Monocyte (primary cell): ENCODE measurements around a stretch of chr9.

GRCh38 chr9:128550686-128551758, 1.4 kb upstream of the SPTAN1 start:
- PRO-cap, 2 experiments: no peak in any of the 2 experiments

DNA sequence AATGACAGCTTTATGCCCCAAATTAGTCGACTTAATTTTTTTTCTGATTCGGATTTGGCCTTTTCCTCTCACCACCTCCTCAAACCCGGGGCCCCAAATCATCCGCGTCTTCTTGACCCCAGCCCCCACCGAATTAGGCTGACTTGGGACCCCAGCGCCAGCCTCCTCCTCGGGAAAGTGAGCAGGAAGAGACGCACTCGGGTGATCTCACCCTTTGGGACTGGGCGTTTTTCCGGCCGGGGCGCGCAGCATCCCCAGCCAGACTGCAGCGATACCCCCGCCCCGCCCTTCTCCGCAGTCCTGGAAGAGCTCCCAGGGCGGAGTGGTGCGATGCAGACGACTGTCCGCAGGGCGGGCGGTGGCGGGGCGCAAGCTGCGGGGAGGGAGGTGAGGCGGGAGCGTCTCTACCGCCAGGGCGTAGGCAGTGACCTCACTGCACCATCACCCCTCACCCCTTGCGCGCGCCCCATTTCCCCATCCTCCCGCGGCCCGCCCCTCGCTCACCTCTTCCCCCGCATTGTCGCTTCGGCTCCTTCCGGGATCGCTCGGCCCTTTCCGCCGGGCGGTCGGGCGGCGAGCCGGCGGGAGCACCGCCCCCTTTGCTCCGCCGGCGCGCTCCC, 413 bp upstream of the SPTAN1 start:
- PRO-cap, 2 experiments: peak in 2 of 2 experiments; most common plus-strand start position 297 of the sequence (in 2); most common minus-strand start position 179 of the sequence (in 2)

DNA sequence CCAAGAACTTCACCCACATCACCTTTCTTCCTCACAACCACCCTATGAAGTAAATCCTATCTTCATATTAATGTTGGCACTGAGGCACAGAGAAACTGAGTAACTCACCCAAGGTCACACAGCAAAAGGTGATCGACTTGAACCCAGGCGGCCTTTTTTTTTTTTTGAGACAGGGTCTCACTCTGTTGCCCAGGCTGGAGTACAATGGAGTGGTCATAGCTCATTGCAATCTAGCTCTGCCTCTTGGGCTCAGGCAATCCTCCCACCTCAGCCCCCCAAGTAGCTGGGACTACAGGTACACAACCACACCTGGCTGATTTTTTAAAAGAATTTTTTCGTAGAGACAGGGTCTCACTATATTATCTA, 12.5 kb downstream of the DYNC2I2 start:
- PRO-cap, 2 experiments: no peak in any of the 2 experiments

GRCh38 chr9:128697304-128698038, 4.8 kb upstream of the PKN3 start:
- PRO-cap, 2 experiments: no peak in any of the 2 experiments

DNA sequence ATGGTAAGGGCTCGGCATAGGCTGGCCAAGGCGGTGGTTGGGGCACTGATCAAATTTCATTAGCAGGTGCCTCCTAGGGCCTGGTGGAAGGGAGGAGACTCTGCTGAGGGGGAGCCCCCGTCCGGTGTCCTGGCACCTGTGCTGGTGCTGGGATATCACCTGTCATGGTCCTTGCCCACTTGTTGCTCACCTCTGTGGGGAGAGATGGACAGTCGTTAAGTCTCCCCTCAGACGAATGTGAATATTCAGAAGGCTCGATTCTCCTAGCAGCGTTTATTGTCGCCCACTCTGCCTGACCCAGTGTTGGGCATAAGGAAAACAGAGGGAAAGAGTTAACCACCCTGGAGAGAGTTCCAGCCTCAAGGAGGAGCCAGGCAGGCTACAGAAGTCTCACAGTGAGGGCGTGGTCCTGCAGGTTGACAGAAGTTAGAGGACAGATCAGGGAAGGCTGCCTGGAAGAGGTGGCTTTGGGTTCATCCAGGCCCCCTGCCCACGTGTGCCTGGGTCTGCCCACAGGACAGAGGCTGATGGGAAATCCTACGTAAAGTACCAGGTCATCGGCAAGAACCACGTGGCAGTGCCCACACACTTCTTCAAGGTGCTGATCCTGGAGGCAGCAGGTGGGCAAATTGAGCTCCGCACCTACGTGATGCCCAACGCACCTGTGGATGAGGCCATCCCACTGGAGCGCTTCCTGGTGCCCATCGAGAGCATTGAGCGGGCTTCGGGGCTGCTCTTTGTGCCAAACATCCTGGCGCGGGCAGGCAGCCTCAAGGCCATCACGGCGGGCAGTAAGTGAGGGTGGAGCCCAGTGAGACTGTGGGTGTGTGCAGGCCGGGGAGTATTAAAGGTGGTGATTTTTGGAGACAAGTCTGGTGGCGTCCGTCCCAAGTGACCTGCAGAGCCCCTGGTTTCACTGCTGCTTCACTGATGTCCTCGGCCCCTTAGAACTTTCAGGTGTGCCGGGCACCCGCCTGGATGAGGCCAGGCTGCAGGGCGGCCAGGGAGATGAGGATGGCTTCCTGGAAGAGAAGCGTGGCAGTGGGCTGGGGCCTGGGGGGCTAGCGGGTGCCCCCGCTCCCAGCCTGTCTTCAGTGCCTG, 3.9 kb downstream of the ENDOG start:
- PRO-cap, 2 experiments: no peak in any of the 2 experiments

GRCh38 chr9:128862336-128863141, 19.2 kb downstream of the KYAT1 start:
- PRO-cap, 2 experiments: no peak in any of the 2 experiments

DNA sequence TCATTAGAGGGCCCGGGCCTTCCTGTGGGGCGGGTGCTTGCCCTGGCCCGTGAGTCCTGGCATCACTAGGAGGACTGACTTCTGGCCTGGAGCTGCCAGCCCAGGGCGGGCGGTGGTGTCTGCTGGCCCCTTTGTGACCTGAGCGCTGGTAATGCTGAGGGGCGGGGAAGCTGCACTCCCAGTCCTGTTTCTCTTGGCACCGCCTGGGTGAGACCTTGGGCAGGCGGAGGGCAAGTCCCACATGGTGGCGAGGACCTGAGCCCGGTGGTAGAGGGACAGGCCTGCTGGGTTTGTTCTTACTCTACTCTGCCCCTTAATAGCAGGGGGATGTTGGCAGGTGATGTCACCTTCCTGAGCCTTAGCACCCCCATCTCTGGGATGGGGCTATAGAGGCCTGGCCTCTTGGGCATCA, 18.0 kb upstream of the PHYHD1 start:
- PRO-cap, 2 experiments: no peak in any of the 2 experiments

GRCh38 chr9:128910989-128912309, 9.3 kb upstream of the PHYHD1 start:
- PRO-cap, 2 experiments: no peak in any of the 2 experiments

DNA sequence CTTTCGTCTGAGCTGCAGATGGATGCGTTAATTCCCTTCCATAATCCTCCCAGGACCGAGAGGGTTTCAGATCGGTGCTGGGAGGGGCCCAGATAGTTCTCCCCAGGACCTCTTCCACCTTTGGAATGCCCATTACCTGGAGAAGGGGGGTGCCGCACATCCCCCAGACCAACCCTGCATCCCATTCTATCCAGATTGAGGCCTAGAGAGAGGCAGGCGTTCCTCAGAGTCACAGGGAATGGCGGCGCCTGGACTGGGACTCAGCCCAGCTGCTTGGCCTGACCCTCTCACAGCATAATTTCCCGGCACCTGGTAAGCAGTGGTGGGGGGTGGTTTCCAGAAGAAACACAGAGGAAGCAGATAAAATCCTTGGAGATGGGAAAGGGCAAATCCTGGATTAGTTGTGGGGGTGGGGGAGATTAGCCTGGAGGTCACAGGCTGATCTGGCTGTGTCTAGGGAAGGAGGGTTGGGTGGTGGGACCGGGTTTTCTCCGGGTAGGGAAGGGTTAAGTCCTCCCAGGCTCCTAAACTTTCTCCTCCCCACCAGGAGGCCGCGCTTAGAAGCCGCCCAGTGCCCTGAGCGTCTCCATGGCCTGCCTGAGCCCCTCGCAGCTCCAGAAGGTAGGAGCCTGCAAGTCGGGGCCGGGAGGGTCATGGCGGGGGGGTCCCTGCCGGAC, 1.1 kb downstream of the PHYHD1 start:
- PRO-cap, 2 experiments: no peak in any of the 2 experiments

DNA sequence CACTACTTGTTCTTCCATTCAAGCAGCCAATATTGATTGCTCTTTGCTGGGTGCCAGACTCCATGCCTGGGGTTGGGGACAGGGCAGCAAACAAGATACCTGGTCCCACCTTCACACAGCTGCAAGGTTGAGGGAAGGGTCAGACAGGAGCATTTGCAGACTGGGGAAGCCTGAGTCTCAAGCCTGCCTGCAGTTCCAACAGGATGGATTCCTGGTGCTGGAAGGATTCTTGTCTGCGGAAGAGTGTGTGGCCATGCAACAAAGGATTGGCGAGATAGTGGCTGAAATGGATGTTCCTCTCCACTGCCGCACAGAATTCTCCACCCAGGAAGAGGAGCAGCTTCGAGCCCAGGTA, 6.0 kb downstream of the PHYHD1 start:
- PRO-cap, 2 experiments: no peak in any of the 2 experiments

DNA sequence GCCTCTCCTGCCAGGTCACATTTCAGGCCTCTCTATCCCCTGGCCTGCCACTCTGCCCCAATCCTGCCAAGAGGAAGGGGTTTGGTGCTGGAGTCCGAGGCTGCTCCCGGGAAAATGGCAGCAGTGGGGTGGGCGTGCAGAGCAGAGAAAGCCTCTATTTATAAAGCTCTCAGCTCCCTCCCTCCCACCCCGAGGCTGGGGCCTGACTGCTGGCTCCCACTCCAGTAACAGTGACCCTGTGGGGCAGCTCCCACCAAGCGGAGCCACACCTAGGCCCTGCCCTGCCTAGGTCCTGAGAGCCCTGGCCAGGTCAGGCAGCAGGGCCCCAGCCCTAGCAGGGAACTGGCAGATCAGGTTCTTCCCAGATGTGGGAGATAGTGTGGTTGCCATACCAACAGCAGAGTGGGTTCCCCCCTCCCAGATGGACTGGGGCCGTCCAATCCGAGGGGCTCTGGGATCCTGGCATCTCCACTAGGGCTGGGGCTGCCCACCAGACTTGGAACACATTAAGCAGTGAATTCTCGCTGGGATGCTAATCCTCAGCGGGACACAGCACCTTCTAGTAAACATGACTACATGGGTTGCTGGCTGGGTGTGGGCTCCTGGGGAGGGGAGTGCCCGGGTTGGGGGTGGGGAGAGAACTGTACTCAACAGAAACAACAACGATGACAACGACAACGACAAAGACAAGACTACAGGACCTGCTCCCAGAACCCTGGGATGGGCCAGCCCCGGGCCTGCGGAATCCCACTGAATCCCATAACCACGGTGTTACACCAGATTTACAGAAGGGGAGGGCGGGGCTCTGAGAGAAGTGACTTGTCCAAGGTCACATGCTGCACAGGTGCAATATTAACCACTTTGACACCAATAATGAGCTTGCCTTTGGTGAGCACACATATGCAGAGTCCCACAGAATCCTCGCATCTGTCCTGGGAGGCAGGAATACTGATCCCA, 1.5 kb downstream of the SH3GLB2 start:
- PRO-cap, 2 experiments: no peak in any of the 2 experiments

DNA sequence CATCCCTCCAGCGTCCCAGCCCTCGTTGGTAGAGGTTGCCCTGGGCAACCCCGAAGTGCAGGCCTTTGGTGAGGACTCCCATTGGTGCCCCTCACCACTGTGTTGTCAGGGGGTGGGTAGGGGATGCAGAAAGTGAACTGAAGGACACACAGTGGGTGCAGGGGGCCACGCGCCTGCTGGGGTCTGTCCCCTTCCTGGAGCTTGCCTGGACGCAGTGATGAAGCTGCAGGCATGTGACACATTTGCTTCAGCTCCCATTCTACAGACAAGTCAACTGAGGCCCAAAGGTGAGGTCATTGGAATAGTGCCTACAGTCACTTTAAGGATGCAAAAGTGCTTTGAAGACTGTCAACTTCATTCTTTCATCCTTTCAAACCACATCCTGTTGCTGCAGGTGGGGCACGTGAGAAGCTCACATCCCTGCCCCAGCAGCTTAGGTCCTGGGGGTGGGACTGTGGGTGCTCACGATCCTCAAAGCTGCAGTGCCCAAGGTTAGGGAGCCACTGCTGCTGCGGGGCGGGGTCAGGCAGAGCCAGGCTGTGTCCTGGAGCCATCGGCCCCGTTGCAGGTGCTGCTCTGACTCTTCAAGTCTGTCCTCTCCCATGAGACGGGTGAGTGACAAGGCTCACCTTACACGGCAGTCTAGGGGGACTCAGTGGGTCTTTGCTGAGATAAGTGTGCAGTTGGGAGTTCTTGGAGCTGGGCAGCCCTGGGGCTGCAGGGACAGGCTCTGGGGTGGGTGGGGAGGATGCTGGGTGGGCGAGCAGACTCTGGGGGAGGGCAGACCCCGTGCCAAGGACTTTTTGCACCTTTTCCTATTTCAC, 57.9 kb upstream of the IER5L start:
- PRO-cap, 2 experiments: no peak in any of the 2 experiments

DNA sequence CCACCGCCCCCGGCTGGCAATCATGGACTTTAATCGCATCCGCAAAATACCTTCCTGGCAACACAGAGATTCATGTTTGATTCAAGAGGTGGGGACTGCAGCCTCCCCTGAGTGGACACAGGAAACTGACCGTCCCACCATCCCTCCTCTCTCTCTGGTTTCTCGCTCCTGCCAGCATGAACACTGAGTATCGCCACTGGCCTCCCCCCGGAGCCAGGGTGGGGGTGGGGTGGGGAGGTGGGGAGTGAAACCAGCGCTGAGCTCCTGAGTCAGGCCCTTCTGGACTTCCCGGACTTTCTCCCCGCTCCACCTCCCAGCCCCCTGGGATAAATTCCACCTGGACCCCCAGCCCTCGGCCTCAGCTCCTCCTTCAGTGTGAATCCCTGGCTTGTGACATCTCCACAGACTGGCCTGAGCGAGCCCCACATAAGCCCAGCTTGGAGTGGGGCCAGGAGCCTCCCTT, 137.2 kb upstream of the IER5L start:
- PRO-cap, 2 experiments: no peak in any of the 2 experiments

DNA sequence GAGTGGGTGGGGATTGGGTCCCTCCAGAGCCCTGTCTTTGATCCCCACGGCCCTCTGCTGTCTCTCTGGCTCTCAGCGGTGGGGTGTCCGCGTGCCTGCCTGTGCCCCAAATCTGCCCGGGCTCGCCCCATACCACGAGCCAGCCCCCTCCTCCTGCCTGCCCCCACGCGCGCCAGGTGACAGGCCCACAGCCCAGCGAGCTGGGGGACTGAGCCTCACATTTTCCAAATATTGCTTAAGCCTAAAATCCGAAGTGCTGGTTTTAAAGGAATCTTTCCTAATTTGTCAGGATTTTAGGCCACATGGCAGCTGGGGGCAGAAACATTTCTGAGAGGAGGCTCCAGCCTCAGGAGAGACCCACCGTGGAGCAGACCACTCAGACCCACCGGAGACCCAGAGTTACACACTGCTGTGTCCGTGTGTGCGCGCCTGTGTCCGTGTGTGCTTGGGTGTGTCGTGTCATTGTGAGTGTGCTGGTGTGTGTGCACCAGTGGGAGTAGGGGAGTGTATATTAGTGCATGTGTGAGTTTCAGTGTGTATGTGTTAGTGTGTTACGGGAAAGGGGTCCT, 159.5 kb upstream of the IER5L start:
- PRO-cap, 2 experiments: no peak in any of the 2 experiments

- PRO-cap, 2 experiments: no peak in any of the 2 experiments
Measured at GRCh38 chr9:129341480-129341951, 163.5 kb upstream of the IER5L start.

DNA sequence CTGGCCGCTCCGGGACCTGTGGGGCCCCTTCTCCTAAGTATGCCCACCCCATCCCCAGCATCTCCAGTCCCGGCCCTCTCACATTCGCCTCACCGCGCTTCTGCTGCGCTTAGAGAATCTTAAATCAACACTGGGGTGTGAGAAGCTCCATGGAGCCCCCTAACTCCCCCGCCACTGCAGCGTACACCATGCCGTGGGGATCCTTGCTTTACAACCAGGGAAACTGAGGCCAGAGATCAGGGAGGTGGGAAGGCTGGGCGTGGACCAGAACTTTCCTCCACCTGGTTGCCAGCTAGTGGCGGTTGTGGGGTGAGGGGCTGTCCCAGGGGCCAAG, 161.3 kb downstream of the C9orf50 start:
- PRO-cap, 2 experiments: no peak in any of the 2 experiments

GRCh38 chr9:129464819-129465556, 155.9 kb downstream of the C9orf50 start:
- PRO-cap, 2 experiments: no peak in any of the 2 experiments

DNA sequence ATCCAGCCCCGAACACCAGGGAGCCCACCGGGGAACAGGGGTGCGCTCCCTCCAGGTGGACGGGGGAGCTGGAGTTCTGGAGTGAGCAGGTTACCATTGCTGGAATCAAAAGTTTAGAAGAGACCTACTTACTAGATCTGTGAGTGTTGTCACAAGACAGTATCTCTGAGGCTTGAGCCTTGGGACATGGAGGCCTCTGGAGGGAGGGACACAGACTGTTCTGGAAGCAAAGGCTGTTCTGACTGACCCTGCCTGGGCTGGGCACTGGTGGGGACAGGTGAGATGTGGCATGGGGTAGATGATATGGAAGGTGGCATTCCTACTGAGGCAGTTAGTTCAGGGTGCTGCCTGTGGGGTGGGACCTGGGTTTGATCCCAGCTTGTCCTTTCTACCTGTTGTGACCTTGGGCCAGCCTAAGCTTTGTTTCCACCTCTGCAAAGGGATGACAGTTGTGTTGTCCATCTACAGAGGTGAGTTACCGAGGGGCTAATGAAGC, 140.2 kb downstream of the C9orf50 start:
- PRO-cap, 2 experiments: no peak in any of the 2 experiments

GRCh38 chr9:129482504-129483125, 138.3 kb downstream of the C9orf50 start:
- PRO-cap, 2 experiments: peak in 2 of 2 experiments; most common plus-strand start chr9:129482776 (in 2); most common minus-strand start chr9:129482575 (in 2)

DNA sequence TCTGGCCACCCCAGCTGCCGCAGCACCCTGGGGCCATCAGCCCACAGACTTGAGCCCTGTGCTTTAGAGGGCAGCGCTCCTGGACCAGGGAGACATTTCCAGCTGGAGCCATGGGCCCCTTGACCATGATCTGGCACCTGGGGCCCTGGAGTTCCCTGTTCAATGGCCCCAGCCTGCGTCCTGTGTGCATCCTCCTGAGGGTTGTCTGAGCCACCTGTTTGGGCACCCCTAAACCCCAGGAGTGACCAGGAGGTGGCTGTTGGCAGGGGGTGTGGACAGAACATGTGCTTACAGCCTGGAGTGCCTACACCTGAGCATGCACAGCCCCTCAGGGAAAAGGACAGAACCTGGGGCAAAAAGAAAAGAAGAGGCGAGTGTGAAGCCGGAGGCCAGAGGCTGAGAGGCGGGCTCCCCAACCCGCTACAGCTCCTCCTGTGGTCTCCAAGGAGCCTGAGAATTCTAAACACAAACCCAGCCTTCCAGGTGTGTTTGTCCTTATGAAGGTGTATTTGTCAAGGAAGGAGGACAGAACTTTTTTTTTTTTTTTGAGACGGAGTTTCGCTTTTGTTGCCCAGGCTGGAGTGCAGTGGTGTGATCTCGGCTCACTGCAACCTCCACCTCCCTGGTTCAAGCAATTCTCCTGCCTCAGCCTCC, 126.6 kb downstream of the C9orf50 start:
- PRO-cap, 2 experiments: no peak in any of the 2 experiments